Camera-type eye (tissue), 1 donor: ENCODE measurements around a stretch of chr3.

DNA sequence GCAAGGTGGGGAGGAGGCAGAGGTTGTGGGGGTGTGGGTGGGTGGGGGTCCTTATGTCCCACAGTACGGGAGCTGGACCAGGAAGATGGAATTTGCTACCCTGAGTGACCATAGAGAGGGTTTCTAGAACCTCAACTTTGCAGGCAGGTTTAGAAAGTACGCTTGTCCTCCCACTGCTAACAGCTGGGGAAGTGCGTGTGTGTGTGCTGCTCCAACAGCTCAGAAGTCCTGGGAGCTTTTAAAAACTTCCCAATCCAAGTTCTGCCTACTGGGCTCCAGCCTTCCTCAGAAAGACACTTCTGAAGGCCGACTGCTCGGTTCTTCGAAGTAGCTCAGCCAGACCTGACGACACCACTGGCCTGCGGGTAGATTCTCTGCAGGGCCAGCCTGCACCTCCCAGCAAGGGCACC lies 15.8 kb downstream of the TMEM158 start:
- RAMPAGE, long total RNA = no peak

DNA sequence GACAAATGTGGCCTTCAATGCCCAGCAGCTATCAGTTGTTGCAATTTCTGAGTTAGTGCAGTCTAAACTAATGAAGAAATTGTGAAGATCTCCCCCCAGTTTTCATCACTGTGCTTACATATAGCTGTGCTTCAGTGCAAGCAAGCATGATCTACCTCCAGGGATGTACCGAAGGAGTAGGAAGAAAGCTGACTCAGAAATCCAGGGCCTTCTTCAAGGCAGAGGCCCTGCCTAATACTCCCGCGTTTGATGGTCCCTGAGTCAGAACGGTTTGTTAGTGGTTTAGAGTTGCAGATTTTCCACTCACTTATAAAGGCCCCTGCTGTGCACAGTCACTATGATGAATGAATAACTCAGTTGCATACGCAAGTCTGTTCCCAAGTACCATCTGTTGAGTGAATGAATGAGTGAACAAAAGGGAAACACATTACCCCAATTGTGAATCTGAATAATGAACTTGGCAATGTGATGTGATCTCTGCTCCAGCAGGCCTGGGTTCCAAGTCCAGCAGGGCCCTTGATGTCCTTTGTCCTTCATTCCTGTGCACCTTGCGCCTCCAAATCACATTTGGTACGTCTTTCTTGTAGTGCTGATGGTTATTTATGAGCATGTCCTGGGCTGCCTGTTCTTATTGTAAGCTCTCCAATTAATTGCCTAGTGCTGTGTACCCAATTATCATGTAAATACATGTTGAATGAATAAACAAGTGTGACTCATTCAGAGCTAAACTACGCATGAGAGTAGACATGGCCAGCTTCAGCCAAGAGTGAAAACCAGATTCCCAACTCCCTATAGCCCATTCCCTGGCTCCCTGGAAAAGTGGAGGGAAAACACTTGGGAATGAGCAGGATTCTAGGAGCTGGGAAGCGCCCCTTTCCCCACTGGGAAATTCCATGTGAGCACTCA lies 85.4 kb upstream of the LIMD1 start:
- RAMPAGE, long total RNA = no peak

DNA sequence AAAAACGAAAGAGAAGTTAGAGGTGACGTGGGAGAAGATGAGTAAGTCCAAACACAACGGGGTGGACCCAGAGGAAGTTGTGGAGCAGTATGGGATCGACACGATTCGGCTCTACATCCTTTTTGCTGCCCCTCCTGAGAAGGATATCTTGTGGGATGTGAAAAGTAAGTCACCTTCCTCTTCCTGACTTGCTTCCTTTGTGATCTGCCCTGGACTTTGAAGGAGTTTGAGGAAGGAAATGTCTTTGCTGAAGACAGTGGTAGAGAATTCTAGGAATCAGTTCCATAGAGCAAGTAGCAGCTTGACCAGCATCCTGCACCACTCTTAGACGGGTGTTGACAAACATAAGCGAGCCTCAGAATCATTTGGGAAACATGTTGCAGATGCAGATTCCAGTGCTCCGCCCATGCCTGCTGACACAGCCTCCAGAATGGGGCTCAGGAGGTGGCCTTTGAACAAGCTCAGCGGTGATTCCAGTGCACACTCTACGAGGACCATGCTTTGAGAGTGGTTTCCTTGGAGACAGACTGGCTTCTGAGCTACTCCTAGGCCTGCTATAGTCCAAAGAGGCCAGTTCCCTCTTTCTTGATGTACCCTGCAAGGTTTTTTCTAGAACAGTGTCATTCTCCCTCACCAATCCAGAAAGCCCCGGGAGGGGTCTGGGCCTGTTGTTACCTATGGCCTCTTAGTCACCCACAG lies 78.3 kb upstream of the LIMD1 start:
- RAMPAGE, long total RNA = no peak

DNA sequence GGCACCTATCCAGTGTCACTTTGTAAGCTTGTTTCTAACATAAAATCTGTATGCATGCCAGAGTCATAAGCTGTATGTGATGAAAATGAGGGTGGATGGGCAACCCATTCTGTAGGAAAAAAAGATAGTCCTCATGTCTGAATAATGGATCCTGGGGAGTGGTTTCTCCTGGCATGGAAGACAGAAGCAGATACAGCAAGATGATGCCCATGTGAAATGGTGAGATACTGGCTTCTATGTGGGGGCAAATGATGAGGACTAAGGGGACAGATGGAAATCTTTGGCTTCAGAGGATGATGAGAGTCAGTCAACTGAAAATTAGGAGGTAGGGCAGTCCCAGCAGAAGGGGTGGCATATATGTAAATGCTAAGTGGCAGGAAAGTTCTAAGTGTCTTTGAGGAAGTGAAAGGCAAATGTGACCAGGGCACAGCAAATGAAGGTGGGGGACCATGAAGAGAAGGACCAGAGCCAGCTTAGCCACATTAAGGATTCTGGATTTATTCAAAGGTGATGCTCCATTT lies 29.3 kb upstream of the LIMD1 start:
- RAMPAGE, long total RNA = no peak

- RAMPAGE, long total RNA = no peak
Measured at GRCh38 chr3:45567463-45568137, 27.0 kb upstream of the LIMD1 start.

GRCh38 chr3:45596216-45596758 lies 1.7 kb downstream of the LIMD1 start:
- RAMPAGE, long total RNA = no peak

DNA sequence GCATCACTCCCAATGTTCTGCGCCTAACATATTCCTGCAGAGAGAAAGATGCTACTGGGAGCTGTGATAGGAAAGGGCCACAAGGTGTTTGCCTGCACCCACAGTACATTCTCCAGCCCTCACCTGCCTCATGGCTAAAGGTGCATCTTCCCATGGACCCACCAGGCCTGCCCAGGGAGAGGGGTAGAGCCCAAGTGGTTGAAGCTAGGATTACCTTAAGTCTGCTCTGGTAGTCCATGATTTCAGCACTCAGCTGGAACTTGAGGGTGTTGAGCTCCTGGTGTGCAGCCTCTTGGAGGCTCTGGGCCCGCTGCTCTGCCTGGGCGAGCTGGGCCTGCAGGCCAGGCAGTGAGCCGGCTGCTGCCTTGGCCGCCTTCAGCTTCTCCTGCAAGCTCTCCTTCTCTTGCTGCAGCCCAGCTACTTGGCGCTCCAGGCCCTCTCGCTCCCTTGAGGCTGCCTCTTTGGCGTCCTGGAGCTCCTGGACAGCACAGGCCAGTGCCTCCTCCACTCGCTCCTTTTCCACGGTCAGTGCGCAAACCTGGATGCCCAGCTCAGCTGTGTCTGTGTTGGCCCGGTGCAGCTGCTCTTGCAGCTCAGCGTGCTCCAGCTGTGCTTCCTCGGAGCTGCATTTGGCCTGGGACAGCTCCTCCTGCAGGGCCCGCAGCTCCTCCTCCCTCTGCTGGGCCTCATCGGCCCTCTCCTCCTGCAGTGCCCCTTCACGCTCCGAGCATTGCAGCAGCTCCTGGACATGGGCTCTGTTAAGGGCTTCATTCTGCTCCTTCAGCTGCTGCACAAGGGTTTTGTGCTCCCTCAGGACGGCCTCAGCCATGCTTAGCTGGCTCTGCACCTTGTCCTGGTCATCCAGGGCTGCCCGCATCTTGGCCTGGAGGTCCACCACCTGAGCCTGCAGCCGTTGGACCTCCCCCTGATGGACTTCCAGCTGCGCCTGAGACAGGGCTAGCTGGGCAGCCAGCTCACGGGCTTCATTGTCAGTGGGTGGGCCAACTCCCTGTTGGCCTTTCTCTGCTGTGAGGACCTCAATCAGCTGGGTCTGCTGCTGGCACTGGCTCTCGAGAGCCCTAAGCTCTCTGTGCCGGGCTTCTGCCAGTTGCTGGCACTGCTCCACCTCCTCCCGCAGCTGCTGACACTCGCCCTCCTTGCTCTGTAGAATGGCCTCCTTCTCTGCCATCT lies 23.2 kb downstream of the CXCR6 start:
- RAMPAGE, long total RNA = no peak

- RAMPAGE, long total RNA = no peak
Measured at GRCh38 chr3:45975324-45976153, 20.1 kb downstream of the FYCO1 start.

DNA sequence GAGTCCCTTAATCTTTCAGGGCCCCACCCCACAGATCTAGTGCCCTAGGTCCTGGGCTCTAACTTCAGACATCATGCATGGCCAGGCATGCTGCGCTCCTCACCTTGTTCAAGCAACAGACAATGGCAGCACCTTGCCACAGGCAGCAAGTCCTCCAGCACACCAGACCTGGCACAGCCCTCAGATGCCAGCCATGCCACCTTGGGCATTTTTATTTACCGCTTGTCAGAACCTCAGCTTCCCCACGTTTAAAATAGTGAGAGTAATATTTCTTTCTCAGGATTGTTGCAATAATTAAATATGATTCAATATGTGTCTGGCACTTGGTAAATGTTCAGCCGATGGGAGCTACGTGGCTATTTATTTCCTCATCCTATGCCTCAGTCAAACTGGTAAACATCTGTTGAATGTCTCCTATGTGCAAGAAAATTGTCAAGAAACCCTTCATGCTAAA lies 14.4 kb upstream of the CCR1 start:
- RAMPAGE, long total RNA = no peak

DNA sequence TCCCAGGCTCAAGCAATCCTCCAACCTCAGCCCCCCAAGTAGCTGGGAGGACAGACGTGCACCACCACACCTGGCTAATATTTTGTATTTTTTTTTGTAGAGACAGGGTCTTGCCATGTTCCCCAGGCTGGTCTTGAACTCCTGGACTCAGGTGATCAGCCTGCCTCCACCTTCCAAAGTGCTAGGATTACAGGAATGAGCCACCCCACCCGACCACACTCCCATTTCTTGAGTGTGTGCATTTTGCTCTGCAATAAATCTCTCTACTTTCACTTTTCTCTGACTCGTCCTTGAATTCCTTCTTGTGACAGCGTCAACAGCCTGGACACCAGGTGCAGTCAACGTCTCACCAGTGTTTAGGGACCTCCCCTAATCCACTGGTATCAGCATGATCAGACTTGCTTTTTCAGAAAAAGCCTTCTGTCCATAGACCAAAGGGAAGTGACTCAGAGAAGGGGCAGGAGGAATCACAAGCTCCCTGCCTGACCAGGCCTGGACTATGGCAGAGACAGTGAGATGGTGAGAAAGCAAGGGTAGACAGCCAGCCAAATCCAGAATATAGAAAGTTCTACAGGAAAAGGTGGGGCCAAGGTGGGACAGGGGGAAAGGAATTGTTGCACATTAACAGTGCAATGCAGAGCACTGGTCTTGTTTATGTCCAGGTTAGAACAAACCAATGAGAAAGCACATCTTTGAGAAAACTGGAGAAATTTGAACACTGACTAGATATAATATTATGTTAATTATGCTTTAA lies 15.4 kb downstream of the CCR5 start:
- RAMPAGE, long total RNA = no peak

- RAMPAGE, long total RNA = no peak
Measured at GRCh38 chr3:46429705-46429904, 22.5 kb downstream of the CCRL2 start.

GRCh38 chr3:46558101-46559137 lies 7.7 kb downstream of the LRRC2 start:
- RAMPAGE, long total RNA = no peak

DNA sequence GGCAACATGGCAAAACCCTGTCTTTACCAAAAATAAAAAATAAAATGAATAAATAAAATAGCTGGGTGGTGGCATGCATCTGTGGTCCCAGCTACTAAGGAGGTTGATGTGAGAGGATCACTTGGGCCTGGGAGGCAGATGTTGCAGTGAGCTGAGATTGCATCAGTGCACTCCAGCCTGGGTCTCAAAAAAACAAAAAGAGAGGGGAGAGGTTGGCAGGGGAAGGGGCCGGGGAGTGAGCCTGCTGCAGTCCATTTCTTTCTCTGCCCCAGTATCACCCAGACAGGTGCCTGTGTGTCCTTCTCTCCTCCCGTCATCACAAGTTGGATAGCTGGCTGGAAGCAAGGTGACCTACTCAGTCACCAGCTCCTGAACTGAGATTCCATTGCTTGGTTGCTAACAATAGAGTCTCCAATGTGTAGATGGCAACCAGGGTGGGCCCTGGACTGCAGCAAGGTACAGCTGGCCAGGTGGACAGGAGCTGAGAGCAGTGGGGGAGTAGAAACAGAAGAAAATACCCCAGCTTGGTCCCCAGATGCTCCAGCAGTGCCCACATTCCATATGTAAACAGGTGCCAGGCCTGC lies 4.7 kb downstream of the LRRC2 start:
- RAMPAGE, long total RNA = no peak

- RAMPAGE, long total RNA = no peak
Measured at GRCh38 chr3:46585958-46586980, 8.7 kb downstream of the TDGF1 start.

DNA sequence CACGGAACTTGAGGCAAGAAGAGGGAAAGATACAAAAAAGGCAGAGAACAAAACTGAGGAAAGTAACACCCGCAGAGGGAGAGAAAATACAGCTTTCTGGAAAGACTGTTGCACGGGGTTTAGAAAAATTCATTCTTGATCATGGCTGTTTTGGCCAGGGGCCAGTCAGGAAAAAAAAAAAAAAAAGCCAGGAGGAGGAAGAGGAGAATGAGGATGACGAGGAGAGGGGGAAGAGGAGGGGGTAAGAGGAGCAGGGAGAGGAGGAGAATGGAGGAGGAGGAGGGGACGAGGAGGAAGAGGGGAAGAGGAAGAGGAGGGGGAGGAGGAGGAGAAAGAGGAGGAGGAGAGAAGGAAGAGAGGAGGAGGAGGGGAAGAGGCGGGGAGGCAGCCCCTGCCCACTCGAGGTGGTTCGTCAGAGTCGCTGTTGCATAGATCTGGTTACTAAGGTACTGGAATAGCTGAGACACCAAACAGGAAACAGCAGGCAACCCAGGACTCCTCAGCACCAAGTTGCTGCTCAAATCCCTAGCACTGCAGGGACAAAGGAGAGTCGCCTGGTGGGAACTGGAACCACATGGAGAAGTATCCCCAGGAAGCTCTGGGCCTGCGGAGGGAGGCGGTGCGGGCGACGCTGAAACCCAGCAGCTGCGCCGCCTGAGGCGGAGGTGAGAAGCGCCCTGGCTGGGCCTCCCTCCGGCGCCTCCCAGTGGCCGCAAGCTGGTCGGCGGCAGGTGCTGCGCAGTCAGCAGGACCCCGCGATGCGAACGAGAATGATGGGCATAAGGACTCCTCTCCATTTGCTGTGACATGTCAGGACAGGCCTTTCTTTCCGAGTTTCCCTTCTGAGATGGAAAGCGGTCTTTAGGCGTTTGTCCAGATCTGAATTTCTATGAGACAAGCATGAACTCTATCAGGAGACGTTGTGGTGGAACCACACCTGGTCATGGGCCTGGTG lies 17.4 kb downstream of the FAM240A start:
- RAMPAGE, long total RNA = no peak

GRCh38 chr3:46882391-46883176 lies 5.1 kb downstream of the PTH1R start:
- RAMPAGE, long total RNA = no peak

- RAMPAGE, long total RNA = no peak
Measured at GRCh38 chr3:46883627-46884299, 6.2 kb downstream of the PTH1R start.

GRCh38 chr3:46926745-46927918 lies 49.4 kb downstream of the CCDC12 start:
- RAMPAGE, long total RNA = no peak

GRCh38 chr3:46995261-46996226 lies 16.1 kb downstream of the NBEAL2 start:
- RAMPAGE, long total RNA = no peak

DNA sequence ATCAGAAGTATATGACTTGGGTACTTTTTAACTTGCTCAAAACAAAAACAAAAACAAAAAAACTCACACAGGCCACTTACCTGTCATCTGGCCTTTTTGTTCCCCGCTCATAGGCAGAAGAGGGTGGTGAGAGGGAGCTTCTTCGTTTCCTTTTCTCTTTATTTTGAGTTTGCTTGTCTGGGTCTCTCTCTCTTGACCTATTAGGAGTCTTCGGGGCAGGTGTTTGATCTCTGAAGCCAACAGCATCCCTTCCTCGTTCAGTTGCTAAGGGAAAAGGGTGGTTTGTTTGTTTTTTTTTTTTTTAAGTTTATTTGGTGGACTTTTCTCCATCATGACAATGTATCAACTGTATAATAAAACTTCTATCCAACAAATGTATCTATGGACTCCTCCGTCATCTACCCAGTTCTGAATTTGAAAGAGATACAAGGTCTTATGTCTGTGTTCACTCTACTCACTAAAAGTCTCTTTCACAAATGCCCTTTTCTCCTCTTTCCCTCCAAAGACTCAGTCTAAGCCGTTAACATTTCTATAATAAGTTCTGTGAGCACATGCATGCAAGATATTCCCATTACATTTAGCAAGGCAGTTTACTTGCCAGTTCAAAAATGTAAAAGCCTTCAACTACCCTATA lies 82.7 kb downstream of the NBEAL2 start:
- RAMPAGE, long total RNA = no peak